ENCODE measurements around a stretch of chr2.

DNA sequence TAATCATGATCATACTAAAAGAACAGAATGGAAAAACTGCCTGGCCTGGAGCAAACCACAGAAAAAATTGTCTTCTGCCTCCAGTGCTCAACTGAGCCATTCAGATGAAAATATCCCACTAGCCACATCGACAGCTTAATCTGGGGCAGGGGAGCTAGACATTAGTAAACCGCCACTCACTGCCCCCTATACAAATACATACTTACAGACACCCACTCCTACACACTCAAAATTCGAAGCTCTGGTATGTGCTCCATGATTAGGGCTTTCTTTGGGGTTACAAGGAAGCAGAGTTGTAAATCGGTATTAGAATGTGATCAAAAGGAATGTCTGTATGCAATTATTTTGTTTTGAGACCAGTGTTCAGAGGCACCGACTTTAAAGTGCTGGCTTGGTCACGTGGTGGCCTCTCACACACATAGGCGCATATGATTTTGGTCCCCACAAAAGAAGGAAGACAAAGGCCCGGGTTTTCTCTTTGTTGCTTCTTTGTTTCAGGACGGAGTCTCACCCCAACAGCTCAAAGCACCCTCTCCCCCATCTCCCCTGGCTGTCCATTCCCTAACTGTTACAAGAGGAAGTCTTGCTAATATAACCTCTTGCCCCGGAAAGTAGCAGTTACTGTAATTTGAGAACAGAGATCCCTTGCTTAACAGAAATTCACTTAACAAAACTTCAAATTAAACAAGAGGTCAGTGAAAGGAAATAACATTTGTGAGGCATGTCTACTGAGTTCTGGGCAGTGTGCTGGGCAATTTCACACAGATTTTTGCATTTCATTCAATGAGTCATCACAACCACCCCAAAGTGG lies 76.1 kb downstream of the SDC1 start:
- PRO-cap: no peak
- RAMPAGE, long total RNA, 3 experiments: no peak in any of the 3 experiments

DNA sequence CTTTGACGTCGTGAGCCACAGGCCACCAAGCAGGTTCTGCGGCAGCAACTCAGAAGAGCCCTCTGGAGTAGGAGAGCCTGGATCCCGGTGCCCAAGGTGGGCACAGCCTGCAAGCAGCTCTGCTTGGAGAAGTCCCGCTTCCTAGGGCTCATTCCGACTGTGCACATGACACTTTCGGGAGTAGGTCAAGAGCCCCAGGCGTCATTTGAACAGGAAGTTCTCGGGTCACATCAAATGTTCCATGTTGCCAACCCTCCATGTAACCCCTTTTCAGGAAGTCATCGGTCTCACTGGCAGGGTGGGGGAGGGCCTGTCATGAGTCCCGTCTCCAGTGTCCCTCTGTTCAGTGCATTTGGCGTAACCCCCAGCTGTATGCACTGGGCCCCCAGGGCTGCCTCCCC lies 40.4 kb downstream of the SDC1 start:
- PRO-cap: bidirectional peak, plus-strand start at position 290 of the sequence, minus-strand start at position 159 of the sequence
- RAMPAGE, long total RNA, 3 experiments: no peak in any of the 3 experiments

DNA sequence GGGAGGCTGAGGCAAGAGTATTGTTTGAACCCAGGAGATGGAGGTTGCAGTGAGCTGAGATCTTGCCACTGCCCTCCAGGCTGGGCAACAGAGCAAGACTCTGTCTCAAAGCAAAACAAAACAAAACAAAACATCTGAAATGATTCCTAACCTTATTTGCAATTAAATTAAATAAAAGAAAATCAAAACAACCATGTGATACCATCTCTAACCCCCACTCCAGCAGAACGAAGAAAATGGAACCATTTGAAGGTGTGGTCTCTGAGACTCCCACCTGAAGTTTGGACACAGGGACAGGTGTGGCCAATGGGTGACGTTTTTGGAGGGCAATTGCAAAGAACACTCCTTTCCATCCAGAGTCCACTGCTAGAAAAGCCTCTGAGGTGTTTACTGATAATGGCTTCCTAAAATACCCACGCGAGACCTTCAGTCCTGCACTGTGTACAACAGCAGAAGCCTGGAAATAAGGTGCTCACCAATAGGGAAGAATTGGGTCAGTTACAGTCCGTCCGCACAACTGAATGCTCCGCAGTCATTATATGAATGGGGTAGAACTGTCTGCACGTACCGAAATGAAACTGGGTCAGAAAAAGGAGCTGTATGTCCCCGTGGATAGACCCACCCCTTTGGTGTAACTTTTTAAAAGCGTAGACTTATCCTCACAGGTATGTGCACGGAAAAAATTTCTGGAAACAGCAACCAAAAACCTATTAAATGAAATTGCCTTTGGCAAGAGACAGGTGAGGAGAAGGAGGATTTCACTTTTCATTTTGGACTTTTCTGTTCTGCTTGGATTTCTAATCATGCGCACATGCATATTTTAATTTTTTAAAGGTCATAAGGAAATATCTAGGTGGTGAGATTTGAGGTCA lies 29.5 kb downstream of the SDC1 start:
- PRO-cap: no peak
- RAMPAGE, long total RNA, 3 experiments: no peak in any of the 3 experiments

DNA sequence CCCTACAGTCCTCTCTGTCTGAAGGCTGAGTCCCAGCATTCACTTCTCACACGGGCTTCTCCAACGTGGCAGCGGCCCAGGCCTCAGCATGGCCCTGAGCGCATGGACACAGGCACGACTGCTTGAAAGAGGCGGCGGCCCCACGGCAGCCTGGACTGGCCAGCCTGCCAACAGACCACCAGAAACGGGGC lies 23.2 kb downstream of the SDC1 start:
- PRO-cap: no peak
- RAMPAGE, long total RNA, 3 experiments: no peak in any of the 3 experiments

DNA sequence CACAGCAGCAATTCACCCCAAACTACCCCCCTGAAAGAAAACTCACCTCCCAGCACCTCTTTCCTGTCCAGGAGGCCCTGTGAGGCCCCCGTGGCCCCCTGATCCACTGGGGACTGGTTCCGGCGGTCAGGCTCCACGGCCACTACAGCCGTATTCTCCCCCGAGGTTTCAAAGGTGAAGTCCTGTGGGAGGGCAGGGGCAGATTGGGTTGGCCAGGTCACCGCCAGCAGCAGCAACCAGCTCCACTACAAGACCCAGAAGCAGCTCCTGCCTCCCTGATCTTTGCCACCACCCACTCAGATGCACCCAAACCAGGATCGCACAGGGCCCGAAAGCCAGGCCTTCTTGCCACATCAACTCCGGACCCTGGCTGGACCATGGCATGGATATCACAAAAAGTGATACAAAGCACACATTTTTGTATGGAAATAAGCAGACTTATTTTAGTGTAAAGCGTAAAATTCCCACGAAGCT lies 21.9 kb downstream of the SDC1 start:
- PRO-cap: no peak
- RAMPAGE, long total RNA, 3 experiments: no peak in any of the 3 experiments

GRCh38 chr2:20212150-20213510 lies 12.3 kb downstream of the SDC1 start:
- PRO-cap: no peak
- RAMPAGE, long total RNA, 3 experiments: no peak in any of the 3 experiments

DNA sequence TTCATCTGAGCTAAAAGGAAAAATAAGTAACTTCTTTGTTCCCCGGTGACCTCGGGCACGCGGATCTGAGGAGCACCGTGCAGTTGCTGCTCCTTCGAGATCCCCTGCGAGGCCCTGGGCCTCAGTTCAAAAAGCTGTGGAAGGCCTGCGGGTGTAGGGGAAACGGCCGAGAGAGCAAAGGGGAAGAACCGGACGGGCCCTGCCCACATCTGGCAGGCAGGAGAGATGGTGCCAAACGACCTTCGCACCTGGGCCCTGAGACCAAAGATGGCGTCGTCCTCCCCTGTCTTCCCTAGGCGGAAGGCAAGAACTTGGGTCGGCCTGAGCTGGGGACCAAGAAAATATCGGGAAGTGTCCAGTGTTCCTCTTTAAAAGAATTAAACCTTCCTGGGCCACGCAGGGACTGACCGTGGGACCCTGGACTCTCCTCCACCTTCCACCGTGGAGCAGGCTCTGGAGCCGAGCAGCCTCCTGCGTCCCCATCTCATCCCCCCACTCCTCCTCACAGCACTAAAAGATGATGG lies 944 bp upstream of the SDC1 start:
- PRO-cap: no peak
- RAMPAGE, long total RNA, 3 experiments: no peak in any of the 3 experiments

DNA sequence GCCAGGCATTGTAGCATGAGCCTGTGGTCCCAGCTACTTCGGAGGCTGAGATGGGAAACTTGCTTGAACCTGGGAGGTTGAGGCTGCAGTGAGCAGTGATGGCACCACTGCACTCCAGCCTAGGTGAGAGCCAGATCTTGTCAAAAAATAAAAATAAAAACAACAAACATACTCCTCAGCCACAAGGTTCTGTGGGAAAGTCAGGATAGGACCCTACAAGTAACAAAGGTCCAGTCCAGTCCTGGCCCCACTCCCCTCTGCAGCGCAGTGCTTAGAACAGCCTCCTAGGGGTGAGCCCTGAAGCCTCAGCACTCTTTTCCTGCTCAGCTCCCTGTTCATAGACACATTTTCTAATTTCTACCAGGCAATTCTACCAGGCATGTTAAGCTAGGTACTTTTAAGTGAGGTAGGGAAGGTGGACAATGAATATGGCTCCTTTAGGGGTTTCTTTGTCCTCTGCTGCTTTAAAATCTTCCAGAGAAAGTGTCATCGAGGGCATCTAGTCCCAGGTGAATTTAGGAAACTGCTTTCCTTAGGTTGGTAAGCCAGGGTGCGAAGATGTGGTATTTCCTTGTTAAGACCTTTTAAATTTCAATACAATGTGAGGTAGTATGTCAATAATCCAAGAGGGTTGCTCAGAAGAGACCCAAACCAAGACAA lies 22.2 kb upstream of the SDC1 start:
- PRO-cap: no peak
- RAMPAGE, long total RNA, 3 experiments: no peak in any of the 3 experiments

- PRO-cap: bidirectional peak, plus-strand start at chr2:20447541, minus-strand start at chr2:20447699
- RAMPAGE, long total RNA, 3 experiments: start-site peak on the plus strand in 1 of 3 experiments, at chr2:20447534-20447645 at its widest, 176 reads per replicate
These were observed 472 bp downstream of the RHOB start for GRCh38 chr2:20447424-20447667.

GRCh38 chr2:20450138-20451142 lies 3.6 kb downstream of the RHOB start:
- PRO-cap: bidirectional peak, plus-strand start at chr2:20450681, minus-strand start at chr2:20450669; bidirectional peak, plus-strand start at chr2:20451074, minus-strand start at chr2:20450955
- RAMPAGE, long total RNA, 3 experiments: no peak in any of the 3 experiments

GRCh38 chr2:20456924-20457392 lies 10.1 kb downstream of the RHOB start:
- PRO-cap: no peak
- RAMPAGE, long total RNA, 3 experiments: no peak in any of the 3 experiments

DNA sequence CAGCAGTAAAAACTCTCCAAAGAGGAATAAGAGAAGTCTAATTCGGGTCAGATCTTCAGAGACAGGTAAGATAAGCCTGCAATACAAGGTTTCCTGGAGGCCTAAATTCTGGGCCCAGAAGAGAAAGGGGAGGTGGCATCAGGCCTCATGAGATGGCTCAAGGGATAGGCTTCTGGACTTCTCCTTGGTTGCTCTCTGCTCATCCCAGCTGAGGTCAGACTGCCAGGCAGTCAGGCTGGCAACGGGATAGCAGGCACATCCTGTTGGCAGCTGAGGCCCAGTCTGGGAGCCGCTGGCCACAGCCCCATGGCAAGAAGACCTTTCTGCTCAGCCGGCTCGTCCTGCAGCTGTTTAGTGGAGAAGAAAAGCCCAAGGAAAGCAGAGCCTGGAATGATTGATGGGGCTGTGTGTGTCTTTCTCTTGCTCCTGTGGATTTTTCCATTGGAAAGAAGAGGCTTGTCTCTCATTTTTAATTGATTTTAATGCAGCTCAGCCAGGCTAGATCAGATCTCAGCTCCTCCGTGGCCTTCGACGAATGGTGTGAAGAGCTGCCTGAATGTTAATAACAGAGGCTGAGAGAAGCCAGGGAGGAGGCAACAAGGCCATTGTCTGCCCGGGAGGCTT lies 99.6 kb downstream of the HS1BP3 start:
- PRO-cap: no peak
- RAMPAGE, long total RNA, 3 experiments: no peak in any of the 3 experiments

- PRO-cap: bidirectional peak, plus-strand start at chr2:20617468, minus-strand start at chr2:20617241
- RAMPAGE, long total RNA, 3 experiments: no peak in any of the 3 experiments
These were observed 33.8 kb downstream of the HS1BP3 start for GRCh38 chr2:20616822-20617843.

- PRO-cap: bidirectional peak, plus-strand start at chr2:20633963, minus-strand start at chr2:20633835
- RAMPAGE, long total RNA, 3 experiments: no peak in any of the 3 experiments
These were observed 17.0 kb downstream of the HS1BP3 start for GRCh38 chr2:20633767-20634451.

DNA sequence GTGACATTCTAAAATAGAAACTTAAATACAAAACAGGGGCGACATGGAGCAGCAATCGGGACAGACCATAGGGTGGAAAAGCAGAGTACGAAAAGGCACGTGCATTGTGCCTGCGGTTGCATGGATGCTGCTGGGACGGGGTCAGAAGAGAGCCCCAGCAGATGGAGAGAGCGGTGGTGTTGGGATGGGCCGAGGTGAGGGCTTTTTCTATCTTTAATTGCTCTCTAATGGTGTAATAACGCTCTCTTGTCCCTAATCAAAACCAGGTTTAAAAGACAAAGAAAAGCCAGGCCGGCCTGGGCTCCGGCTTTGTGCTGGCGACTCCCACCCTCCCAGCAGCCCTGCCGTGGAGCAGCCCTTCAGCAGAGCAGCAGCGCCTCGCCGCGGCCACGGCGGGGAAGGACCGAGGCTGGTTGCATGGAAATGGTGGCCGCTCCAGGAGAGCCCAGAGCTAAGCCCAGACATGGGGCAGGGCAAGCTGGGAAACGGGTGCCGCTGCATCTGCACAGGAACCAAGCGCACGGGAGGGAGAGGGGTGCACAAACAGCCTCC lies 15.2 kb downstream of the HS1BP3 start:
- PRO-cap: no peak
- RAMPAGE, long total RNA, 3 experiments: no peak in any of the 3 experiments

DNA sequence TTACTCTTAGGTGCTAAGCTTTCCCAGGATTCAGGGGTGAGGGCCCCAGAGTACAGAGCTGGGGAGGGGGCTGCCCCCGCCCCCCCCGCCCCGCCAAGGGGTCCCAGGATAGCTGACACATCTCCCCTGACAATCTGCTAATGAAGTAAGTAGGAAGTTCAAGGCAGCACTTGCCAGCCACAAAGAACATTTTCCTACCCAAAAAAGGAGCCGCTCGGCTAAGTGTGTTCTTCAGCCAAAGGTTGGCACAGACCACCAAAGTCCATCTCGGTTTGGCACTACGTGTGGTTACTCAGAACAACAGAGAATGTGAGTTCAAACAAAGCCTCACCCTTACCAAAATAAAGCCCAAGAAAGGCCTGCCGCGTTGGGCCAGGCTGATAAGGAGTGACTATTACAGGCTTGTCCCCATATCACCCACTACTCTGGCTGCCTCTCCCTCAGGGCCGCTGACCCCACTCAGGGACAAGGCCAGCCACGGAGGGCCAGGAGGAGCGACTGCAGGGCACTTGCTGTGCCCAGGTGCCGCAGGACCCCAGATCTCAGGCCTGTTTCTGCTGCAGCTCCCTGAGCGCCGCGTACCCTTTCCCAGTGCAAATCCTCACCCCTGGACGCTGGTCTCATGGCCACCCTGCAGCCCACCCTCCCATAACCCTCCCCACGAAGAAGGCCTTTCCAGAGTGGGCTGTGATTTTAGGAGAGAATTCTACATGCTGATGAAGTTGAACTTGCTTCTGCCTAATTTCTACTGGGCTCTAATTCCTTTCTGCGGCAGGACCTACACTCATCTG lies 13.7 kb downstream of the HS1BP3 start:
- PRO-cap: bidirectional peak, plus-strand start at position 383 of the sequence, minus-strand start at position 142 of the sequence; unidirectional peak, plus-strand start at position 465 of the sequence
- RAMPAGE, long total RNA, 3 experiments: no peak in any of the 3 experiments

- PRO-cap: no peak
- RAMPAGE, long total RNA, 3 experiments: no peak in any of the 3 experiments
These were observed 42.2 kb downstream of the APOB start for GRCh38 chr2:21001189-21002469.

DNA sequence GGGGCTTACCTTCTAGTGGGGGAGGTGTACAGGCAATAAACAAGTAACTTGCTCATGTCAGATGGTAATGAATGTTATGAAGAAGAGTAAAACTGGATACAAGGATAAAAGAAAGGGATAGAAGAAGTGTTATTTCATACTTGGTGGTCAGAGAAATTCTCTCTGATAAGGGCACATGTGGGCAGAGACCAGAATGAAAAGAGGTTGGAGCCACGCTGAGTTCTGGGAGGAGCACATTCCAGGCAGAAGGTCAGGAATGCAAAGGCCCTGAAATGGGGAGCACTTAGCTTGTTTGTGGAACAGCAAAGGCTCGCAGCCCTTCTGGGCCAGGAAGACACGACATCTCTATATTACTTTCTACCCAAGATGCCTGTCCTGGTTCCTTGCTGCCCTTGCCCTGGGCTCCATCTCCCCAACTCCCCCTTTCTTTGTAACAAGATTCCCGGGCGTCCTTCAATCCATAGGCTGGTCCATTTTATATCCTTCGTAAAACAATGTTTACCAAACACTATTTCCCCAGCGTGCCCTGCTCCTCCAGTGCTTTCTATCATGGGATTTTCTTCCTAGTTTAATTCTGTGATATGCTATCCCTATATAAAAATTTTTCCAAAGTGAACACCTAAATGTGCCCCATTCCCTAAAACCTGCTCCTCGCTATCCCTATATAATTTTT lies 26.4 kb downstream of the APOB start:
- PRO-cap: no peak
- RAMPAGE, long total RNA, 3 experiments: no peak in any of the 3 experiments

DNA sequence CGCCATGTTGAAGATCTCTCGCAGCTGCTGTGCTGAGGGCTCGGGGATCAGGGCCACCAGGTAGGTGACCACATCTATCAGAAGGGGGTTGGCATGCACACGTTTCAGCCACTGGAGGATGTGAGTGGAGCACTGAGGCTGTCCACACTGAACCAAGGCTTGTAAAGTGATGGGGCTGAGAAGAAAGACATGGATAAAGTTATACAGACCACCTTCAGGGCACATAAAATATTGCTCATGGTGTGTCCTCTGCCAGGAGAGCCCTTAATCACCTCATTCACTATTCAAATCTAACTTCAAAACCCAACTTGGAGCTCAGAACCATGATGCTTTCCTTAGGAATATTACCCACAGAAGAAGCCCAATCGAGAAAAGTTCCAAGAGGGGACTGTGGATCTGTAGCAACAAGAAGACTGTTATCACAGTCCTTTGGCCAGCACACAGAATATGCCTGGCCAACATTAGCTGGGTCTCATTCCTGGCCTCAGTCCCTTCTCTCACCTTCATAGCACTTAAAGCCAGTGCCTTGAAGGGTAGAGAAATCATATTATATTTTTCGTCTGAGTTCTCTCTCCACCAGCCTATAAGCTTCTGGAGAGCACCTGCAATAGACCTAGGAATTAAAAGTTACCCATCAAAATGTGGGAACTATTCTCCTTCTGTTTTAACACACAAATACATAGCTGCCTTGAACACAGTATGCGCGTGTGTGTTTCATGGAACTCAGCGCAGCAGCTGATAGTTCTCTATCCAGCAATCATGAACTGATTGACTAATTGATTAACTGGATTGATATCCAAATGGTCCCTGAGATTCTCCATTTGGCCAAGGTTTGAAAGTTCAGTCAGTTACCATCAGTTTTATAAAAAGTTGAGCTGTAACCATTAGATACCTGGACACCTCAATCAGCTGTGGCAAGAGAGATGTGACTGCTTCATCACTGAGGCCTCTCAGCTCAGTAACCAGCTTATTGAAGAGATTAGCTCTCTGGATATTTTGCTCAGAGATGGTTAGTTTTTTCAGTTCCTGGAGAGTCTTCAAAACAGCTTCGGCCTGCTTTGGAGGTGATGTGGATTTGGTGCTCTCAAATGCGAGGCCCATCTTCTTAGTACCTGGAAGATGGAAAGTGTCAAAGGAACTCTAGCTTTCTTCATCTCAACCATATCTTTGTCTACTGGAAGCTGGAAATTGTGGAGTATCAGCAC lies 11.1 kb downstream of the APOB start:
- PRO-cap: no peak
- RAMPAGE, long total RNA, 3 experiments: no peak in any of the 3 experiments

GRCh38 chr2:21097092-21097652 lies 26.6 kb upstream of the TDRD15 start:
- PRO-cap: no peak
- RAMPAGE, long total RNA, 3 experiments: no peak in any of the 3 experiments